GM19240 (cell line): ENCODE data around the gene KLHL25.

- RRBS = no CpG with 5 or more reads among the region's 2 CpGs
Observed at GRCh38 chr15:84616269-84616482, 15.4 kb downstream of the ZSCAN2 start.

DNA sequence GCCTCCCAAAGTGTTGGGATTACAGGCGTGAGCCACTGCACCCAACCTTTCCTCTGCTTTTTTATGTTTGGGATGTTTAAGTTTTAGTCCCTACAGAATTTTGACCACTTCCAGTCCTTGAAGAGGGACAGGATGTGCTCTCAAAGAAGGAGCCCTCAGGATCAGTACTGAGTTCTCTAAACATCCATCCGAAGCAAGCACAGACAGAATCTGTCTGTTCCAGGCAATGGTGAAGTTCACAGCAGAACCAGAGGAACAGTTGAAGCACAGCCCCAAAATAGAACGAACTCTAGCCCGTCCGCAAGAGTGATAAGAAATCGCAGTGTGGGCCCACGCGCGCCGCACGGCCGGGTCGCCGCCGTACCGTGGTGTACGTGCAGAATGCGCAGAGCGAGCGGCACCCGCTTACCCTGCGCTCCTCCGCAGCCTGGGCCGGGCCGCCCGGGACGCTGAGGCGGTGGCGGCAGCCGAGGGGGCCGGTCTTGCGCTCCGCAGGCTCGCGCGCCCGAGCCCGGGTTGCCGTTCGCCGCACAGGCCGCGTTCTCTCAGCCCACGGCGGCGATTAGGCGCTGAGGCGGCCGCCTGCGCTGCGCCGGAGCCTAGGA lies 20.9 kb downstream of the WDR73 start:
- RRBS = 2% methylated on average over 25 of the region's 52 CpGs

DNA sequence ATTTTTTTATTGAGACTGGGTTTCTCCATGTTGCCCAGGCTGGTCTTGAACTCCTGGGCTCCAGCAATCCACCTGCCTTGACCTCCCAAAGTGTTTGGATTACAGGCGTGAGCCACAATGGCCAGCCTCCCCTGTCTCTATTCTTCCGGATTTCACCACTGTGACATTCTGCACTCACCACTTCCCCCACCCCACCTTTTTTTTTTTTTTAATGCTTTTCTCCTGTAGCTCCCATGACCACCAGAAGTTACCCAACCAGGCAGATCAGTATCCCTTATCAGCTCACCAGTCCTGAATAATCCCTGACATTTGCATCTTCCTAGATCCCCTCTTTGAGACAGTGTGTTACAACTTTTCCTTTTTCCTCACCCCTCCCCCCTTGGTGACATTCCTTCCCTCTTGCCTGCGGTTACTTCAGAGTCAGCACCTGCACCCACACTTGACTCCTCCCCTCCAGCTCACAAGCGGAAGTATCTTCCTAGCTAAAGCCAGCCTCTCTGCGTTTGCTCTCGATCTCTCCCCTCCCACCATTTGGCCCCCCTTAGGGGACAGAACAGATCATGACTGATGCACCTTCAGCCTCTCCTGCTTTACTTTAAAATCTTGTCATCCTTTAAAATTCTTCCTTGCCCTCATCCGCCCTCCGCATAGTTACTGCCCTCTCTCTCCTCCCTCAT lies 13.4 kb upstream of the ZNF592 start:
- RRBS = no CpG with 5 or more reads among the region's 8 CpGs

DNA sequence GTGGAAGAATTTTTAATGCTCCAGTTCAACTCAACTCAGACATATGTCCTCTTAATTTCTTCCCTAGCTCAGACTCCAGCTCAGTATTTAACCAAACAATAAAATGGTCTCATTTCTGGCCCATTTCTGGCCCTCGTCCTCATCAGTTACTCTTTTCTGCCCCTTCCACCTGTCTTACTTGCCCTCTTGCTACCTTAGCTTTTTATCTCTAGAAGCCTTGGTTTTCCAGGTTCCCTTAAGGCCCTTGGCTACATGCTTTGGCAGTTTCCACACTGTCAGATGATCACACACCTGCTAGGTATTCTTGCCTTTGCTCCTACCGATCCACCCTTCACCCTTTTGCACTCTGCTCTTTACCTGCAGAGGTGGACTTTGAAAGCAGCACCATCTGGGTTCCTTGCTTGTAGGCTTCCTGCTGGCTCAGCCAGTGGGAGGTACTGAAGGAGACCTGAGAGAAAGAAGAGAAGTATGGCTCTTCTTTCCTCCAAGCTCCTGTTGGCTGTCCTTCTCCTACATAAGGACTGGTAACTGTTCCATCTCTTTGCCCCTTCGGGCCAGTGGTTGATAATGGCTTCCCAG lies 7.4 kb upstream of the ZNF592 start:
- RRBS = no CpG with 5 or more reads among the region's 3 CpGs

DNA sequence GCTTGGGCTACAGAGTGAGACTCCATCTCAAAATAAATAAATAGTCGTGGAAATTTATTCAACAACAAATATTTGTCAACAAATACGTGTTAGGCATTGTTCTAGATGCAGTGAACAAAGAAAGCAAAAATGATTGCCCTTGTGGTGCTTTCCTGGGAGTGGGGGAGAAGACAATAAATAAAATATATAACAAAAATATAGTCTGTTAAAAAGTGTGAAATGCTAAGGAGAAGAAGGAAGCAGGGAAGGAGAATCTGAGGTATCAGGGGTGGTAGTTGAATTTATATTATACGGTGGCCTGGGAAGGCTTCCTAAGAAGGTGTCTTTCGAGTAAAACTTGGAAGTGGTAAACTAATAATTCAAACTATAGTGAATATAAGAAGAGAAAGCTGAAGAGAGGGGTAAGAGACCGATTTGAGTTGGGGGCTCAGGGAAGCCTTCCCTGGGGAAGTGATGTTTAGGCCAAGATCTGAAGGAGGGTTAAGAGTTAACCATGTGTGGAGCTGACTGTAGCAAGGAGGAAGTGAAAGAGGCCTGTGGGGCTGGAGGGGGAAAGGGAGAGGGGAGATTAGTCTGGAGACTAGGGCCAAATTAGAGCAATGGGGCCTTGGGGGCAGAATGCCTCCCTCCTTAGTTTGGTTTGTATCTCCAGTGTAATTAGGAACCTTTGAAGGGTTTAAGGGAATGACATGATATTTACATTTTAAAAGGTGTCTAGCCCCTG lies 2.0 kb downstream of the ZNF592 start:
- RRBS = no CpG with 5 or more reads among the region's 5 CpGs

DNA sequence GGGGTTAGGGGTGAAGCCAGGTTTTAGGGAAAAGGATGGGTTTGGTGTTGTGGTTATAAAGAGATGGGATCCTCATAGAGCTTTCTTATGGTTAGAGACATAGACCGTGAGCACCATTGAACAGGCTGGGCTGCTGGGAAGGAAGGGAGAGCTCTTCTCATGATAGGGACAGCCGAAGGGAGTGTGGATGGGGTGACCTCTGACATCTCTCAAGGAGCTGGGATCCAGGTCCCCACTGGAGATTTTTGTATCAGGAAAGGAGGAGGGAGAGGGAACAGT lies 5.1 kb downstream of the ALPK3 start:
- RRBS = no CpG with 5 or more reads among the region's 2 CpGs

- RRBS = no CpG with 5 or more reads among the region's 3 CpGs
Observed at GRCh38 chr15:84904416-84904895, 20.0 kb downstream of the SLC28A1 start.

- RRBS = 2% methylated on average over 13 of the region's 38 CpGs
Observed at GRCh38 chr15:84980129-84980762, 1.4 kb upstream of the PDE8A start.

DNA sequence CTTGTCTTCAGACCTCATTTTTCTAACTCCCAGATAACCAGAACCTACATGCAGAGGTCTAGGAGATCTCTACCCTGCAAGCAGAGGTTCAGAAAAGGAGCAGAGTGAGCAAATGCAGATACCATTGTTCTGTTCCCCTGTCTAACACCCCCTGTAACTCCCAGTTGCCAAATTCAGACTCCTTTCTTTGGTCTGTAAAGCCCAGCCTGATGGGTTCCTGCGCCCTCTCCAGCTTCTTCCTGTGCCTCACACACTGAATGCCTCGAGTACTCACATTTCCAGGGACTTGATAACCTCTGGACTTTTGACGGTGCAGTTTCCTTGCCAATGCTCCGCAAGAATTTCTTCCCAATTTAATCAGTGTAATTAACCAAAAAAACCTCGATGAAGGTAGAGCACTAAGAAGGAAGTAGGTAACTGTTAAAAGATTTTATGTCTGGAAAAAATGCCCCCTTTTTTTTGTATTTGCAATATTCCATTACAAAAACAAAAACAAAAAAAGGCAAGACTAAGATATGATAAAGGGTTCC lies 19.3 kb downstream of the PDE8A start:
- RRBS = no CpG with 5 or more reads among the region's 5 CpGs

DNA sequence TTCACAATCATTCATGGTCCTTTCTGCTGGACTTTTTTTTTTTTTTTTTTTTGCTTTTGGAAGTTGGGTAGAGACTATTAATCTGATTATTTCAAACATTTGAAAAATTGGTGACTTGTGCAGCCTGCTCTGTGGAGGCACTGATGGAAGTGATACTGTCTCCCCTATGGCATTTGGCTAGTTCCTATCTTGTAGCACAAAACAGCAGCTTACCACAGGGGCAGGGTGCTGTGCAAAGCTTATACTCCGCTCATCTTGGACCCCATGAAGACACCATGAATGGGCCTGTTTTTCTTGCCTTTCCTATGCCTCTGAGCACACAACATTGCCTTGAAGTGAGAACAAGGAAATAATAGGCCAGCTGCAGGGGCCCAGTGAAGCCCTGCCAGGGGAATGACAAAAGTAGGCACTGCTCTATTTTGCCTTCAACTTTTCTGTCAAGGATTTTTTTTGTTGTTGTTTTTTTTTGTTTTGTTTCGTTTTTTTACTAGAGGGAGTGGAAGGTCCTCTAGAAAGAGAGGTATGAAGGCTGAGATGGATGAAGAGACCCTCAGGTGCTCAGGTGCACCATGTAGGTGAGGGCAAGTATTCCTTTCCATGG lies 110.3 kb downstream of the PDE8A start:
- RRBS = no CpG with 5 or more reads among the region's 2 CpGs

GRCh38 chr15:85102061-85102386 lies 120.4 kb downstream of the PDE8A start:
- RRBS = no CpG with 5 or more reads among the region's 5 CpGs

- RRBS = no CpG with 5 or more reads among the region's 12 CpGs
Observed at GRCh38 chr15:85581392-85582443, 201.3 kb downstream of the AKAP13 start.

DNA sequence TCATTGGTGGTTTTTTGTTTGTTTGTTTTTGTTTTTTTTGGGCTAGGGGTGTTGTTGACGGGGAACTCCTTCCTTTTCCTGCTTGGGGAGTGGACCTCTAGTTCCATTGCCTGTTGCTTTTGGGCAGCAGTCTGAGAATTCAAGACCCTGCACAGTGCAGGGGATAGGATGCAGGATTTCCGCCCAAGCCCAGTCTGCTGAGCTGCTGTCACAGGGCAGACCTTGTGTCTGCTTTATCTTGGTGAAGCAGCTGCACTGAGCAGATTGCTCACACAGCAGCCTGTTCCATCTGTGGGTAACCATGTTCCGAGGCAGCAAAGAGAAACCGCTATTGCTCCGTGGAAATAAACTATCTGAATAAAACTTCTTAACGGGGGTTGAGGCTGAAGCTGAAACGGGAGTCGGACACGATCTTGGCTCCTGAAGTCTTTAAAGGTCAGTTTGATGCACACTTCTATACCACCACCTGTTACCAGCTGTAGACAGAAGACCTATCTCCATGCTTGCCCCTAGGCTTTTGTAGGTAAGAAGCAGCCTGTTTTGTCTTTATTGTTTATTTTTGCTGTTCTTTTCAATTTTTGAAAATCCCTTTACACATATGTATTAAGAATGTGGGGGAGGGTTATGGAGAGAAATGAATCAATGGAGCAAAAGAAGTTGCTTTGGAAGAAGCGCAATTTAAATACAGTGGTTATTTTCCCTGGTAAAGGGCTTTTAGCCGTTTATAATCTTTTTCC lies 202.4 kb downstream of the AKAP13 start:
- RRBS = no CpG with 5 or more reads among the region's 11 CpGs

- RRBS = 97% methylated on average over 3 of the region's 13 CpGs
Observed at GRCh38 chr15:85655179-85655825, 139.4 kb downstream of the KLHL25 start.

DNA sequence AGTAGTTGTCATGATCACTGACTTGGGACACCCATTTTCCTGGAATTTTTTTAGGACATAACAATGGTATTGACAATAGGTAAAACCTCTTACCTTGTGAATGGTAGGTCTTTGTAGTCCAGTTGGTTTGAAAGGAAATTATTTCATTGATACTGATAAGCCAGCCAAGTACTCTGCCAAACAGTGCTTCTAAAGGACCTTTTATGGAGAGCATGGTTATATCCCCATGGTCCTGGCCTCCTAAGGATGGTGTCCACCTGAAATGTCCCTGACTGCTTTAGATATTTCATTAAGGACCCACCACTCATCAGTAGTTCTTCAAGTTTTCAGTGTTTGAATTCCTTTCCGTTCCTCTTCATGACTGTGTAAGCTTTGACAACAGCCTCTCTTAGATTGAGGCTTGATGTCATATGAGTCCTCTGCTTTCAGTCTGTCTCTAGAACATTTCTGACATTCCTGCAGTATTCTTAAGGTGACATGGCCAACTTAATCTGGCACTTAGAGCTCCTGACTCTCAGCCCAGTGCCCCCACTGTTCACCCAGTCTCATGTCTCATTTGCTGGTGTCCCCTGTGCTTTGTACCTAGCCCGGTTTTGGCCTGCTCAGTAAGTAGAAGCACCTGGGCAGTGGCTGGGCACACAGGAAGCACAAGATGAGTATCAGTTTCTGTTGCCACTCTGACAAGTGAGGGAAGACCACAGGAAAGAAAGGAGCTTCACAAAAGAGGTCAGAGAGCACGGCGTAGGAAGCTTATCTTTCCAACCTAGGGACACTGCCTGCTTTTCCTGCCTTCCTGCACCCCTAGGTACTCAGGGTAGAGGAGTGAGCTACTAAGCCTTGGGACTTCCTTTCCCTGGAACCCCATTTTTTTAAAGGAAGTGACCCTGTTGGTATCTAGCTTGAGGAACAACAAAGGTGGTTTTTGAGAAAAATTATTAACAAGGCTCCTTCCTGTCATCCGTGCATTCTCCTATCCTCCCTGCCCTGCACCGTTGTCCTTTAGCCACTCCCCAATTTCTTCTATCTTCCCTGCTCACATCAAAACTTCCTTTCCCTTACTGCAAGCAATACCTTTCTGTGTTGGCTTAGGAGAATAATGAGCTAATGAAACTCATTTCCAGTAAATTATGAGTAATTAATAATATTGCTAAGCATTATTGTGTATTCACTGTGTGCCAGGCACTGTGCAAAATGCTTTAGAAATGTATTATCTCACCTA lies 103.2 kb downstream of the KLHL25 start:
- RRBS = no CpG with 5 or more reads among the region's 6 CpGs

GRCh38 chr15:85707536-85708309 lies 87.0 kb downstream of the KLHL25 start:
- RRBS = no CpG with 5 or more reads among the region's 7 CpGs

GRCh38 chr15:85748172-85749092 lies 46.3 kb downstream of the KLHL25 start:
- RRBS = no CpG with 5 or more reads among the region's 21 CpGs

DNA sequence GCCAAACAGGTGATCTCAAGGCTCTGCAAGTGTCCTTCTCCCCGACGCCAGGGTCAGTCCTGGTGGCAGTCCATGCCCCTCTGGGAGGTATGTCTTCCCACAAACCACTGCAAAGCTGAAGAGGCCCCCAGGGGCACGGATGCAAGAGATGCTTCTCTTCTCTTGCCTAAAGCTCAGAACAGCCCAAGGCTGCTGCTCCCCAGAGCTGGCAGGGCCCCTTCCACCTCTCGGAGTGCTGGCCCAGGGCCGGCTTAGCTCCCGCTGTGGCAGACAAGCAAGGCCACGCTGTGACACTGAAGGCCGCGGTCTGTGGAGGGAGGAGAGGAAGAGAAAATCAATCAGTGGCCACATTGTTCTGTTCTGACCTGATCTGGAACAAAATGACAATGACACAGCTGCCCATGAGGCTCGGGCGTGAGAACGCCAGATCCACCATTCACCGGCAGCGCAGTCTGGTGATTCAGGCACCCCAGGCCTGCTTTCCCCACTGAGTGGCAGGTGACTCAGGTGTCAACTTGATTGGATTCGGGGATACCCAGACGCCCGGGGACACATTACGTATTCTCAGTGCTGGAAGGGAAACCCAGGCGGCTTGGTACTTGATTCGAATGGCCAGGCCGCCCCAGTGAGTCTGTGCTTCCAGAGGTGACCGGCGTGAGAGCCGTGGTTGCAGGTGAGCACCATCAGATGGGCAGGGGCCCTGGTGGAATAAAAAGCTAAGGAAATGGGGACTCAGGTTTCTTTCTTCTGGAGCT lies 33.8 kb downstream of the KLHL25 start:
- RRBS = 95% methylated on average over 8 of the region's 24 CpGs

GRCh38 chr15:85765678-85766582 lies 28.8 kb downstream of the KLHL25 start:
- RRBS = 84% methylated on average over 3 of the region's 21 CpGs

- RRBS = 2% methylated on average over 40 of the region's 96 CpGs
Observed at GRCh38 chr15:85793926-85794976, at the start of gene KLHL25. Gene KLHL25 (minus strand): TSS chr15:85794925.